ENCODE results near the genes CAMKK1, UBE2G1 and GGT6.

- PRO-cap, result no peak
Observed at GRCh38 chr17:3474082-3474714, 1.6 kb upstream of the ASPA start.

GRCh38 chr17:3476433-3476722, 581 bp downstream of the ASPA start:
- PRO-cap, result no peak

DNA sequence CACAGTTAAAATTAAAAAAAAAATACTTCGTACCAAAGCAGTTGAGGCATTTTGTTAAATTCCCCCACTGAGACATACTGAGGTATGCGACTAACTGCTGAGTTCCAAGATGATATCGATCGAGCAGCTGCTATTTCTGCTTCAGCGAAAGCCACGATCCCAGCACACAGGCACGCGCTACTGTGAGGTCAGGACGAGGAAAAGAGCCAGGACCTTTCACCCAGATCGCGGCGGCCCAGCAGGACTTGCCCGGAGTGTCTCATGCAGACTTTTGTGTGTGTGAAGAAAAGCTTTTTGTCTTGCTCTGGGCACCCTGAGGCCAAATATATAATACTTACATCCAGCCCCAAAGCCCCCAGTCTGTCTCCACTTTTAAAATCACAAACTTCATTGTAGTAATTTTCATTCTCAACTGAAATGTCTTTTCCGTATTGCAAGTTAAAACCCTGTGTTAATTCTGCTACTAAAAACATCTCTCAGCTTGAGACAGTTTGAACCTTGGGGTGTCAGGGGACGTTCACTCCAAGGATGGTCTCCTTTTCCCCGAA, 37.1 kb downstream of the ASPA start:
- PRO-cap, result no peak

- PRO-cap, result no peak
Observed at GRCh38 chr17:3592011-3592753, 17.0 kb downstream of the TRPV1 start.

DNA sequence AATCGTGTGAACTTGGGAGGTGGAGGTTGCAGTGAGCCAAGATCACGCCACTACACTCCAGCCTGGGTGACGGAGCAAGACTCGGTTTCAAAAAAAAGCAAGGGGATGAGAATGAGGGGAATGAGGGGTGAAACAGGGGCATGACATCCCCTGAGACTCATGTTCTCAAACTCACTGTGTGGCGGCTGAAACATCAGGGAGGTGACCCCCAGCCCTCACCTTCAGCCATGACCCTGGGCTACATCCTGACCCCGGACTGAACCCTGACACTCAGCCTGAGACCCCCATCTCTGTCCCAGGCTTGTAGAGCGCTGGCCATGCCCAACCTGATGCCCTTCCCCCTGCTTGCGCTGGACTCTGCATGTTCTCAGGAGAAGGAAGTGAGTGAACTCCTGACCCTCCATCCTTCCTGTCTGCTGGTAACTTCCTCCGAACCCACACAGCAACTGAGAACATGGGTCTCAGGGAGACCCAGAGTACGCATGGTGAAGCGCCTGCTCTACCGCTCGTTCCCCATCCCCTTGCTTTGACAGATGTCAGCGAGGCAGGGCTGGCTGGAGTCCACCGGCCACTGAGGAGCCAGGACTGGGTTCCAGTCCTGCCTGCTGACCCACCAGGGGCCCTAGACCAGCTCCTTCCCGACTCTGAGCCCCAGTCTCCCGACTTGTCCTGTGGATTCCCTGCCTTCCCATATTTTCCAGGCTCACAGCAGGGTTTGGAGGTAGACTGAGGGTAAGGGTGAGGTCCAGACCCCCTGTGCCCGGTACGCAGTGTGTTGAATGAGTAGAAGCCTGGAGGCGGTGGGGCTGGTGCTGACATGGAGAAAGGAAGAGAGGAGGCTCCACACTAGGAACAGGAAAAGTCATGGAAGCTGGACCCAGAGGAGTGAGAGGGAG, 6.1 kb downstream of the CAMKK1 start:
- PRO-cap, result no peak

- PRO-cap, result unidirectional peak, minus-strand start at chr17:3893053
Observed at GRCh38 chr17:3892857-3893936, at the start of gene CAMKK1. TSS of gene CAMKK1 (minus strand) at chr17:3893053.

GRCh38 chr17:3894504-3895479, 1.9 kb upstream of the CAMKK1 start:
- PRO-cap, result no peak

- PRO-cap, result no peak
Observed at GRCh38 chr17:3956328-3957665, 7.4 kb downstream of the ATP2A3 start.

GRCh38 chr17:4000859-4001215, 36.6 kb upstream of the ATP2A3 start:
- PRO-cap, result no peak

DNA sequence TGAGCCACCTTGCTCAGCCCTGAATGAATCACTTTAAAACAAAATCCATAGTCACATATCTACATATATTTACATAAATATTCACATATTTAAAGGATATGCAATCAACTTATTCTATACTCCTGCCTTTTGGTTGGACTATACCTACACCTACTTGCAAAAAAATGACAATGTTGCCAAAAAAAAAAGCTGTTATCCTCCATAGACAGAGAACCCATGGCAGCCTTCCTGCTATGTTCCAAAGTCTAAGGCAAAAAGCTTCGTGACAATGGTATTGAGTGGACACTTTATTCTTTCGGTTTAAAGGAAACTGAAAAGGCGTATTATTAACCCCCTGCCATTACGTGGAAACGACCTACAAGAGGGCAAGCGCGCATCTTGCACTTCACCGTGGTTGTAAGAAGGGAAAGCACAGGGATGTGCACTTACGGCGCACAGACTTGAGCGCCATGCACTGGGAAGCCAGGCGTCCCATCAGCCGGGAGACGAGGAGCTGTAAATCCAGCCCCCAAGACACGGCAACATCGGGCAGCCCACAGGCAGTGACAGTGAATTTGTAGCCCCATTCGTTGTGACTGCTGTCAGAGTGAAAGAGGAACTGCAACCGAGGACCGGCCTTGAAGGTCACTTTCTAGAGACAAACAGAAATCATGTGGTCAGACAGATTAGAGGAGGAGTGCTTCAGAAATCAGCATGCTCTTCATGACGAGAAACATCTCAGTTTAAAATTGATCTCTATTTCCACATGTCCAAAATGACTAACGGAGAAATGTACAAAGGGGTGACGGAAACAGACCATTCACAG, 68.9 kb downstream of the ZZEF1 start:
- PRO-cap, result no peak

GRCh38 chr17:4144341-4144548, 1.2 kb downstream of the CYB5D2 start:
- PRO-cap, result no peak

DNA sequence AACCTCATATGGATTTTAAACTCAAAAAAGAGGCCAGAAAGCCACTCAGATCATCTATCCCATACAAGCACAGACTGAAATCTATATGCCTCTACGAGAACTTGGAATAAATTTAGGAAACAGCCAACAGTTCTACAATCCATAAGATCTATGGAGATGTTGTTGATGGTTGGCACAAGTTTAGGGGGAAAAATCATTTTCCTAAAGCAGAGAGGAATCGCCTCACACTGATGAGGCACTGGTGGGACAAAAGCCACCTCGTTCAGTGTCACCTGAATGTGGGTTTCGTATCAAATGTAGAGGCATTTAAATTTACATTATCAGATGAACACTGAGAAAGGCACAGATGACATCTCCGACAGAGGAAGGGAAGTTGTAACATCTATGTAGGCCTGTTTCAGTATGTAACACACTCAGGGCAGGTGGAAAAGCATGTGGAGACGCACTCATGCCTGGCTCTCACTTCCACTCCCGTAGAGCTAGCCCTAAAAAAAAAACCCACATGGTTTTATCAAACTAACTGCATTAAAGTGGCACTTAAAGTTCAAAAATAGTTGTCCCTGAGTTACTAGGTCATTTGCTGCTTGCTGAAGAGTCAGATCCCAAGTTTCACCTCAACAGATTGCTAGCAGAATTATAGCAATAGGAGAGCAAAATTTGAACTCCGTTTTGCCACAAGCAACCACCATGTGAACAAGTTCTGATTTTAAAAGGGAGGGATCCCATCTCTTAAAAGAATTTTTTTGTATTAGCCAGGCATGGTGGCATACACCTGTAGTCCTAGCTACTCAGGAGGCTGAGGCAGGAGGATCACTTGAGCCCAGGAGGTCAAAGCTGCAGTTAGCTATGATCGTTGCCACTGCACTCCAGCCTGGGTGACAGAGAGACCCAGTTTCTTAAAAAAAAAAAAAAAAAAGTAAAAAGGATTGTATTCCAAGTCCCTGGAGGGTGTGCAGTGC, 6.2 kb upstream of the ANKFY1 start:
- PRO-cap, result no peak

DNA sequence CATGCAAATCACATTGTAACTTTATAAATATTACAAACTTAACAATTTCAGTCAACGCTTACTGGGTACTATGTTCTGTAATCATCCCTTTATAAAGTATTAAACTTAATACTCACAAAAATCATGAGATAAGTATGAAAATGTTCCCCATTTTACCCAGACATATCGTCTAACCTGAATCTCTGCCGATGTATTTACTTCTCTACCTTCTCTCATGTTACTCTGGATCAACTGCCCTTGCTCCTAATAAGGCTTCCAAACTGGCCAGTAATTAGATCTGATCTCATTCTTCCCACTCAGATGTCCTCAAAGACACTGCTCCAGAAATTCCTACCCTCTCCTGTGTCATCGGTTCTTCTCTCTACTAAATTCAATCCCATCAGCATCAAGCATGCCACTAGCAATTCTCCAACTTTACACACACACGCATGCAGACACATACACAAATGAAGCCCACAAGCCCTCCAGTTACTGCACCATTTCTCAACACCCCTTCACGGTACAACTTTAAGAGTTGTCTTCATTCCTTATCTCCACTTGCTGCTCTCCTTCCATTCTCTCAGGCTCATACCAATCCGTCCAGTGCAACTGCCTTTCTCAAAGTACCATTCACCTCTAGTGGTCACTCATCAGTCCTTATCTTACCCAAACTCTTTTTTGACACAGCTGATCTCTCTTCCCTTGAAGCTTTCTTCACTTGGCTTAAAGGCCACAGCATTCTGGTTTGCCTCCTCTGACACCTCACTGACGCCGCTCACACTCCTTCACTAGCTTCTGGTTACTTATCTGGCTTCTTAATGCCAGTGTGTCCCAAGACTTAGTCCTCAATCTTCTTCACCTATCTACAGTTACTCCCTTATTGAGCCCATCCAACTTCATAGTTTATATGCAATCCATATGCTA, 25.1 kb downstream of the UBE2G1 start:
- PRO-cap, result no peak

GRCh38 chr17:4366411-4366730, at the start of gene UBE2G1:
TSS of gene UBE2G1 (minus strand) at chr17:4366675.
- PRO-cap, result bidirectional peak, plus-strand start at chr17:4366846, minus-strand start at chr17:4366643

- PRO-cap, result bidirectional peak, plus-strand start at chr17:4366846, minus-strand start at chr17:4366643
Observed at GRCh38 chr17:4366731-4366990, 186 bp upstream of the UBE2G1 start.

GRCh38 chr17:4508606-4509286, 10.1 kb downstream of the SPNS2 start:
- PRO-cap, result no peak

GRCh38 chr17:4514031-4514579, 15.4 kb downstream of the SPNS2 start:
- PRO-cap, result no peak

DNA sequence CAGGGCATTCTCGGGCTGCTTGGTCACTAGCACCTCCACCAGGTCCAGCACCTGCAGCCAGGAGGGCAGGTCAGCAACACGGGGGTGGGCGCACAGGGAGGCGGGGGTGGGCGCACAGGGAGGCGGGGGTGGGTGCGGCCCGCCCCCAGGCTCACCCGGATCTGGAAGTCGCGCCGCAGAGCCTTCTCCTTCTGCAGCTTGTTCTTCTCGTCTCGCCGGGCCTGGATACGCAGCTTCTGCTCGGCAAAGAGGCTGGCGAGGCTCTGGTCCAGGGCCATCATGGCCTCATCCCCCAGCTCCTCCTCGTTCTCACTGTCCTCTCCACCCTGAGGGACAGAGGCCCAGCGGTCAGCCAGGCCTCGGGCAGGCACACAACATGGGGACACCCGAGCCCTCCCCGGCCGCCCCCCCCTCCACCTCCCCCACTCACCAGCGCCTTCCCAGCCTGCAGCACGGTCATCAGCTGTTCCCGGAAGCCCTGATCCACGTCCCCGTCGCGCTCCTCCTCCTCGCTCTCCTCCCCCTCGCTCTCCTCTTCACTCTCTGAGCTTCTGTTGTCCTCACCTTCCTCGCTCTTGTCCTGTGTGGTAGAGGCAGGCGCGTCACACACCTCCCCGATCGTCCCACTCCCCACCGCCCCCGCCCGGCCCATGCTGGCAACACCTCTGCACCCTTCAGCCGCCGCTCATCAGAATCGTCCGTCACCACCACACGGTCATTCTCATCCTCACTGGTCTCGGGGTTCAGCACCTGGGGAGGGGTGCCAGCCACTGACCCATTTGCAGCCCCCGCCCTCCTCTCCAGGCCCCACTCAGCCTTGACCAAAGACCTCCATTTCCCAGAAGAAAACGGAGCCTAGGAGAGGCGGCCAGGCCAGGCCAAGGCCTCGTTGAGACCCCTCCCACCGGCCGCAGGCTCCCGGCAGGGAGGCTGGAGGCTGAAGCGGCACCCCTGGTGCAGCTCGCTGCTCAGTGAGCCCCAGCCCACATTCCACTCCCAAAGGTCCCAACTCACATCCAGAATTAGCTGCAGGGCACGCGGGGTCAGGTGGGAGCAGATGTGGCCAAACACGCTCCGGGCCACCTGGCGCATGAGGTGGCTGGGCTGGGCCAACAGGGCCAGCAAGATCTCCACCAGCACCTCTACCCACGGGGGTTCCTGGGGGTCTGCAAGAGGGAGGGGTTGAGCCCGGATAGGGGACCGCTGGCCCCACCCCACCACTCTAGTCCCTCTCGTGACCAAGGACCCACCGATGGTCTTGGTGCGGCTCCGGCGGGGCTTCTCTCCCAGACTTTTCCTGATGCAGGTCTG, 10.1 kb downstream of the MYBBP1A start:
- PRO-cap, result no peak

DNA sequence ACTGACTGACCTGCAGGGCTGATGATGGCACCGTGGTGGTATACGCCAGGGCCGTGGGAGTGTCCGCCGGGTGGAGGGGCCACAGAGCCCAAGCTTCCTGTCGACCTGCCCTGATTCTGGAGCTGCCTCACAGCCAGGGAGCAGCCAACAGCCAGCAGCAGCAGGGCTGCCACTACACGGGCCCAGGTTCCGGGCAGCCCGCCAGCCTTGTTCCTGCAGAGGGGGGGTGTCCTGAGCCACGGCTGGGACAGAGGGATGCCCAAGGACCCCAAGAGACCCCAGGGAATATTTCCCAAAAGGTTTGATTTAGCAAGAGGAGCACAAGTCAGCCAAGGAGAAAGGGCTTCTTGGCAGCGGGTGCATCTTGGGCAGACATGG, 840 bp downstream of the GGT6 start:
- PRO-cap, result no peak

GRCh38 chr17:4560499-4561031, at the start of gene GGT6:
TSS of gene GGT6 (minus strand) at chr17:4560577.
- PRO-cap, result no peak

Measured in natural killer cell (primary cell).